ENCODE measurements around a stretch of chr1.

DNA sequence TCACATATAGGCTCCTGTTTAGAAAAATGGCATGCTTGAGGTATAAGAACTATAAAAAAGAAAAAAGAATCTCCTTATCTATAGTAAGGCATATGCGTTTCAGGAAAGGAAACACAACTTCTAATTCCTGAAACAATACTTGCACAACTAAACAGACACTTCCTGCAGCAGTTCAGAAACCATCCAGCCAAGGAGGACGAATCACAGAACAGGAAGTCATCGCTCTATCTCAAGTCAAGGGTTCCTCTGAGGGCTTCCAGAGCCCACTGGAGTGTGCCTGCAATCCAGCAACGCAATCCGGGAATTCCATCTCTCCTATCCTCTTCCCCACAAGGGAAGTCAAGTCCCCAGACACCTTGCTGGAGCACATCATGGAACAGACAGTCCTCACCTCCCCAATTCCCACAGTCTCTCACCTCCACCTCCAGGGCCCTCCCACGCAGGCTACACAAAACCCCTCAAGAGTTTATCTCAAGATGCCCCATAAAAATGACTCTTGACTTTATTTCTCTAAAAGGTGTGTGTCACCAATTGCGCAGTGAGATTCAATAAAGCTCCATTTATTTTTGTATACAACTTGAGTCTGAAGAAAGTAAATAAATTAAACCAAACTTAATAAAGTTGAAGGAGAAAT lies 40.0 kb downstream of the SIPA1L2 start:
- PRO-cap = no peak

DNA sequence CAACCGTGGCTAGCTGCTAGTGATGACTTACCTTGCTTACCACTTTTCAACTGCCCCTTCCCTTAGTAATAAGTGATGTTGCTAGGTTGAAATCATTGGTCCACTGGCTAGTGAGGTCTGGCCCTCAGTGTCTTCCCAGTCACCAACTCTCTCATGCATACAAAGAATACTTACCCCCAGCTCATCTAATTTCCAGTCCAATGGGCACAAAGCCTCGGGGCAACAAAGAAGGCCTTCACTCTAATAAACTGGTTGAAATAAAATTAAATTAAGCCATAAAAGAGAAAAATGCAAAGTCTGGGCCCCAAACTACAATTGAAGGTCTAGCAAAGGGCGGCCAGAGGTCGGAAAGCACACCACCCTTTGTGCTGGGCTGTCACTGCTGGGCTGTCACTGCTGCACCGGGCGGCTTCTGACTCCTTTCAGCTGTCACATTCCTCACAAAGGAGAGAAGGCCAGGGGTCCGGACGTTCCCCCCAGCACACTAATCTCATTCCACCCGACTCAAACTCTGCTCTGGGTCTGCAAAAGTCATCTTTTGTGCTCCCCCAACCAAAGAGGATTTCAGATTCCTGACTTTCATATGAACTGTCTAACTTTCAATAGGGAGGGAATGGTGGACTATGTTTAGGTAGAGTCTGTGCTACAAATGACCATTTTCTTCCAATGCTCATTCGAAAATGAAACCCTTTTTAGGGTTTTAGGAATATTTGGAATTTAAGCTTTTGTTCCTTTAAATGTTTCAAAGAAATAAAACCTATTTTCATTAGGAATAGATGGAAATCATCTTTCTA lies 34.7 kb downstream of the SIPA1L2 start:
- PRO-cap = no peak

- PRO-cap = no peak
Observed at GRCh38 chr1:232600267-232601051, 29.5 kb downstream of the SIPA1L2 start.

DNA sequence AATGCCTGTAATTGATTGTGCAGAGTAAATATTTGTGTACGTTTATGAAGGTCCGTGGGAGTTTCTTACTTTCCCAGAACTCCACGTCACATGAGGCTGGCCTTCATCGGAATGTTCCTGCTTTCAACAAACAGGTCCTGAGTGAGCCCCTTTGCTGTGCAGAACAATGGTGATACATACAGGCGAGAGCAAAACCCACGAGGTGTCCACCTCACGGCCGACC lies 2.6 kb upstream of the SIPA1L2 start:
- PRO-cap = no peak

- PRO-cap = no peak
Observed at GRCh38 chr1:232633930-232634669, 4.2 kb upstream of the SIPA1L2 start.

DNA sequence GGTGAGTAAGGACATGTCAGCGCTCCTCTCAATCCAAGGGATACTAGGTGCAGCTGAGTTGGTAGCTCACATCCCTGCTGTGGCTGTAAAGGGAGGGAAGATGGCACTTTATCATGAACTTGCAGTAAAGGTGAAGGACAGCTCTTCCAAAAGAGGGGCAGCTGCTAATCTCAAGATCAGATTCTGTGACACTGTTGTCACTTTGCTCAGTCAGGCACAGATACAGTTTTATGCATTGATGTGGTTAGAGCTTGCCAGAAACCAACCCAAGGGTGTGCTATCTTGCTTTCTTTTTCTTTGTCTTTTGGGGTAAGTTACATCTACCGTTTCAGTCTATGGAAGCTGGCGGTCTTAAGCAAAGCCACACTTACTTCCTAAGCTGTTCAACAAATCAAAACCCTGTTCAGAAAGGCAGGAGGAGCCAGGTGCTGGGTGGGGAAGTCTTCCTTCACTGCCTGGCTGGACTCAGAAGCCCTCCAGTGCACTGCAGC lies 26.5 kb upstream of the NTPCR start:
- PRO-cap = no peak

- PRO-cap = no peak
Observed at GRCh38 chr1:232951229-232951522, 765 bp downstream of the NTPCR start.

- PRO-cap = unidirectional peak, minus-strand start at chr1:233113860
Observed at GRCh38 chr1:233113581-233114108, 163.2 kb downstream of the NTPCR start.

- PRO-cap = no peak
Observed at GRCh38 chr1:233328810-233329162, 1.3 kb downstream of the MAP3K21 start.

GRCh38 chr1:233341051-233341340 lies 13.5 kb downstream of the MAP3K21 start:
- PRO-cap = no peak

GRCh38 chr1:233367013-233367755 lies 39.7 kb downstream of the MAP3K21 start:
- PRO-cap = unidirectional peak, minus-strand start at chr1:233367230

GRCh38 chr1:233440856-233441185 lies 113.3 kb downstream of the MAP3K21 start:
- PRO-cap = unidirectional peak, plus-strand start at chr1:233441104

GRCh38 chr1:233613116-233614033 lies 531 bp upstream of the KCNK1 start:
- PRO-cap = unidirectional peak, plus-strand start at chr1:233613601; bidirectional peak, plus-strand start at chr1:233613819, minus-strand start at chr1:233613809; bidirectional peak, plus-strand start at chr1:233614000, minus-strand start at chr1:233613864

DNA sequence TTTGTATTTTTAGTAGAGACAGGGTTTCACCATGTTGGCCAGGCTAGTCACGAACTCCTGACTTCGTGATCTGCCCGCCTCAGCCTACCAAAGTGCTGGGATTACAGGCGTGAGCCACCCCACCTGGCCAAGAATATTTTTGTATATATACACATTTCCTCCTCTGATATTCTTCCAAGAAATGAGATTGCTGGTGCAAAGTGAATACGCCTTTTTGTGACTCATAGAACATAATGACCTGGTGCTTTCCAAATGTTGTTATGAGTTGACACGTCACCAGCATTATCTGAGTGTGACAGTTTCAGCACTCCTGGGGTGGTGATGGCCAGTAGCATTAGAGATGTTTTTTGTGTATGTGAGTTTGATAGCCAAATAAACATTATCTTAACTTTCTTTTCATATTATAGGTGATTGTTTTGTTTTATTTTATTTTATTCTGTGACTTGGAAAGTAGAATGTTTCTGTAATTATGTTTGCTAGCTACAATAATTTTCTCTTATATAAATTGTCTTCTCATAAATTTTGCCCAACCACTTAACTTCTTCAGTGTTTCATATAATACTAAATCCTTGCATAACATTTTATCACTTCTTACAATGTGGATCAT lies 55.0 kb downstream of the KCNK1 start:
- PRO-cap = no peak

- PRO-cap = bidirectional peak, plus-strand start at chr1:234215120, minus-strand start at chr1:234215103
Observed at GRCh38 chr1:234214950-234215558, 158.2 kb upstream of the COA6 start.

DNA sequence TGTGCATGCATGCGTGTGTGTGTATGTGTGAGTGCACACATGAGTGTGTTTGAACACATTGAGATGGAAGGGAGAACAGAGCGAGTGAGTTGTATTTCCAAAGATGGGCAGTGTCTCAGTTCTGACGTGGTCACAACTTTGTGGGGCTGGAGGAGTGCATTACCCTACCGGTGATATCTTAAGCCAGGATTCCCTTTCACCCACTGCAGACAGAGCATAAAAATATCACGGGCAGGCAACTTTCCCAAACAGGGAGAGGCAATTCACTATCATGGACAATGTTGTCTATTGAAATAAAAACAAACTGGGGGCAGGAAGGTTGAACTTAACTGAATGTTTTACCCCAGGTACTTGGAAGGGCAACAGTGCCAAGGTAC lies 27.7 kb downstream of the IRF2BP2 start:
- PRO-cap = no peak

- PRO-cap = no peak
Observed at GRCh38 chr1:234582643-234583001, 27.4 kb downstream of the IRF2BP2 start.

DNA sequence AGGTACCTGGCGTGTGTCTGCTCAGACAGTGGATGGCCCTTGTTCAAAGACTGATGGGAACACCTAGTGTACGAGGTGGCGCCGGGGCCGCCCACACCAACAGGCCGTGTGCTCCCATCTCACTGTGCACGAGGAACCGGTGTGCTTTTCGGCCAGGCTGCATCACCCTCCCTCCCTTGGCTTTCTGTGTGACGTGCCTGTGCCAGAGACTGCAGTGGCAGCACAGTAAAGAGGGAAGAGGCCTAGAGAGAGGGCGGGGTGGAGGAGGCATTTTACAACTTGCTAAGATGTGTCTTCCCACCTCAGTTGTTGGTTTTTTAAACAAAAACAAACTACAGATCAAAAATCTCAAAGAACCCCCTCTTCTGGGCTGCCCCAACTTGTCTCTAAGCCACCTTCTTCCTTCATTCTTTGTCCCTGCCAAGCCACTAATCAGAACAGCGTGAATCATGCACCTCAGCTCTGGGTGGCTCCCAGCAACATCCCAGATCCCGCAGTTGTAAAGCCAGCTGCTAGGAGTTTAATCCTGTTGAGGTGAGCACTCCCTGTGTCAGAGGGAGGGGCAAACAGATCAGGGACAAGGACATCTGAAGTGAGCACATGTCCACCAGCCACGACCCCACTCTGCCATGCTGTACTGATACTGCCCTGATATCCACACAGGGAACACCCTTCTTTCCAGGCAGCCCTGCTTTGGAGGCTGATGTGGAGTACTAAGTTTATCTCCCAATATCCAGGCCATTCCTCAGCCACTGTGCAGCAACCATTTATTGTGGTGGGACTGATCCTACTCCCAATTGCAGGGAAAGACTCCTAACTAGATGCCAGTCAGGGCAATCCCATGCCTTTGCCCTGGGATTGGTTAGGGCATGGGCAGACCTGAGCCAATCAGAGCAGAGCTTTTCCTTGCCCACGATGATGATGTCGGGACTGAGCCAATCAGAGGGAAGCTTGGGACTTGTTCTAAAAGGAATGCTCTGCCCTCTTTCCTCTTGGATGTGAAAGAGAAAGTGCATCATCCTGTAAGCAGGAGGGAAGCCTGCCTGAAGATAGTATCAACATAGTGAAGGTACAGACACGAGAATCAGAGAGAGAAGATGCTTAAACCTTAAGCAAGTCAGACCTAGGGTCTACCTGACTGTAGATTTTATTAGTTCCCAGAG lies 20.5 kb downstream of the IRF2BP2 start:
- PRO-cap = no peak

GRCh38 chr1:234598660-234599026 lies 11.3 kb downstream of the IRF2BP2 start:
- PRO-cap = no peak

GRCh38 chr1:234611626-234612378 lies 1.8 kb upstream of the IRF2BP2 start:
- PRO-cap = unidirectional peak, minus-strand start at chr1:234611965